ENCODE measurements around the gene AP5S1.

- PRO-cap: no peak
- RAMPAGE, long total RNA, 4 experiments: no peak in any of the 4 experiments
Observed at GRCh38 chr20:3360628-3361032, 46.8 kb downstream of the DNAAF9 start.

DNA sequence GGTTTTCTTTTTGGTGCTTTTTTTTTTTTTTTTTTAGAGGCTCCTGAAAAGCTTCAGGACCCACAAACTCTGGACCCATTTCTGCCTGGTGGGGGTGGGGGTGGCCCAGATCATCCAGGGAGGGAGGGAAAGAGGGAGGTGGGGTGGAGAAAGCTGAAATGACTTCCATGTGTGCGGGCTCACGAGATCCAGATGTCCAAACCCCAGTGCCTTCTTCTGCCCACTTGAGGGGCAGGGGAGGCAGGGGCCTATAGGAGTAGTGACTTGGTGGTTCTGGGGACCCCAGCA is 2.7 kb downstream of the ADAM33 start:
- PRO-cap: no peak
- RAMPAGE, long total RNA, 4 experiments: no peak in any of the 4 experiments

DNA sequence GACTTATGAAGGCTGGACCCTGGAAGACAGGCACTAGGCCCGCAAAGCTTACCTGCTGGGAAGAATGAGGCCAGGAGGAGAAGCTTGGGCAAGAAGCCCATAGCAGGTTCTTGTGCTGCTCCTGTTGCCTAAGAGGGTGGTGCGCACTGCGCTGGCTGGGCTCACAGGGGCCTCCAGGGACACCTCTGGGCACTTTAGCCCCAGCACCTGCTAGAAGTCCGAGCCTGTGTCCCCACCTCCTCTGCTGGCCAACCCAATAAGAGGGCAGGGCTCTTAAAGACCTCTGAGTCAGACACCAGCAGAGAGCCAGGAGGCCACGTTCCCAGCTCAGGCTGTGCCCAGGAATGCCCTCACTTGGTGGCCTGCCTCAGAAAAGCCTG is 5.4 kb downstream of the SIGLEC1 start:
- PRO-cap: no peak
- RAMPAGE, long total RNA, 4 experiments: no peak in any of the 4 experiments

DNA sequence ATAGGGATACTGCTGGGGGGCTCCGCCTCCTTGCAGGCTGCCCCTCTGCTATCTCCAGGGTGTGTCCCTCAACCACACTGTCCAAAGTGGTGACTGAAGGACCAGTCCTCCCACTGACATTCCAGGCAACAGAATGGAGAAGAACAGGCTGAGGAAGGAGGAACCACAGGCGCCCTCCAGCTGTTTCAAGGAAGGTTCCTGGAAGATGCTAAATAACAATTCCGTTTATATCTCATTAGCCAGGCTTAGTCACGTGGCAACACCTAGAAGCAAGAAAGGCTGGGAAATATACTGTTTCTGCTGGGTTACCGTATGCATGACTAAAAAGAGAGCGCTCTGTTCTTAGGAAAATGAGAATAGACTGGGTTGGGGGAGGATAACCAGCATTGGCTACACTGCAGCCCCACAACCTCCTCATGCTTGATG is 4.8 kb upstream of the HSPA12B start:
- PRO-cap: no peak
- RAMPAGE, long total RNA, 4 experiments: no peak in any of the 4 experiments

- PRO-cap: no peak
- RAMPAGE, long total RNA, 4 experiments: no peak in any of the 4 experiments
Observed at GRCh38 chr20:3749639-3750266, 17.3 kb downstream of the HSPA12B start.

GRCh38 chr20:3777435-3778662 is 3.4 kb downstream of the SPEF1 start:
- PRO-cap: unidirectional peak, minus-strand start at chr20:3778062
- RAMPAGE, long total RNA, 4 experiments: no peak in any of the 4 experiments

DNA sequence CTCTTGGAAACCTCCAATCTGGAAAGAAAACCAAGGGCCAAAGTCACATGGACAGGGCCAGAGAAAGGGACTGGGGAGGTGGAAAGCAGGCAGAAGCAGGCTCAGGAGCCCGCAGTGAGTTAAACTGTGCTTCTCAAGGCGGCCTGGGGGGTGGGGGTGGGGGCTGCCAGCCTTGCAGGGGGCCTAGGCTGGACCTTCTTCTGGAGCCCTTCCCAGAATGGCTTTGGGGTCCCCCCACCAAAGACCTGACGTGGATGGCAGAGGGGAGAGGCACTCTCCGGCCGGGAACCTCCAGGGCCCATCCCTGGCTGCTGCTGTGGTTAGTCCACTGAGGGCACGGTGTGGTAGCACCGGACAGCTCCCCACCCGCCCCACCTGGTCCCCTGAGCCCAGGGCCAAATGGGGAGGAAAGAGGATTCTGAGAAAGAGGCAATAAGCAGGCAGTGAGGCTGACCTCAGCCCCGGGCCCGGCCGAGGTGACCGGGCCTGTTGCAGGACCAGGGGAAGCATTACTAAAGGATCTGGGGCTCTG is 2.4 kb downstream of the CENPB start:
- PRO-cap: no peak
- RAMPAGE, long total RNA, 4 experiments: start-site peak on the minus strand in 1 of 4 experiments, centred at position 320 of the sequence, 18 reads per replicate

GRCh38 chr20:3820089-3821183 is at the start of gene AP5S1:
Gene AP5S1 (plus strand): TSS chr20:3820547.
- PRO-cap: bidirectional peak, plus-strand start at chr20:3820277, minus-strand start at chr20:3820174; bidirectional peak, plus-strand start at chr20:3820556, minus-strand start at chr20:3820470; bidirectional peak, plus-strand start at chr20:3820818, minus-strand start at chr20:3820704
- RAMPAGE, long total RNA, 4 experiments: start-site peak on the plus strand in 3 of 4 experiments, at chr20:3820509-3820567 at its widest, 32 to 43 reads per replicate

DNA sequence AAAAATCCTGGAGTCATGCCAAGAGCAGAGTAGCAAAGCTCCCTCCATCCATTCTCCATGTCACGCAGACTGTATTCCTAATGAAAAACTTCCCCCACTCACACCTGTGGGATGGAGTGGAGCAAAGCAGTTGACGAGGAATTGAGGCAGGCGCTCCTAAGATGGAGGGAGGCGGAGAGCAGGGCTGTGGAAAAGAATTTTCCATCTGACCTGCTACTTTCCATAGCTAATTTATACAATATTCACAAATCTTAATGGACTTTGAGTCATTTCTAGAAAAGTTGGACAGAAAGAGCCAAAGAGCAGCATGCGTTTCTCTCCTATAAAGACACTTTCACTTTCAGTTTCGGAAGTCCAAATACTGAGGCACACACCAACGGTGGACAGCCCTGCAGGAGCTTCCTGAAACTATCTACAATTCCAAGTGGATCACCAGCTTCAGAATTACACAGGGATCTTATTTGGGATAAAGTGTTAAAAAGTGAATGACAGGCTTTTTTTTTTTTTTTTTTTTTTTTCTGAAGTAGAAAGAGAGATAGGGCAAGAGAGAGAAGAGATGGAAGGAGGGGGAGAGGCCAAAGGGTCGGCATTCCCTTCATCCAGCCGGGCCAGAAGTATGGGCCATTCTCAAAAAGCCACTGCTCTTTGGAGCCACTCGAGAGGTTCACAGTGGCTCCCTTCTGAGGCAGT is 43.5 kb downstream of the PANK2 start:
- PRO-cap: no peak
- RAMPAGE, long total RNA, 4 experiments: no peak in any of the 4 experiments

GRCh38 chr20:3933260-3933737 is 44.1 kb downstream of the PANK2 start:
- PRO-cap: no peak
- RAMPAGE, long total RNA, 4 experiments: no peak in any of the 4 experiments

DNA sequence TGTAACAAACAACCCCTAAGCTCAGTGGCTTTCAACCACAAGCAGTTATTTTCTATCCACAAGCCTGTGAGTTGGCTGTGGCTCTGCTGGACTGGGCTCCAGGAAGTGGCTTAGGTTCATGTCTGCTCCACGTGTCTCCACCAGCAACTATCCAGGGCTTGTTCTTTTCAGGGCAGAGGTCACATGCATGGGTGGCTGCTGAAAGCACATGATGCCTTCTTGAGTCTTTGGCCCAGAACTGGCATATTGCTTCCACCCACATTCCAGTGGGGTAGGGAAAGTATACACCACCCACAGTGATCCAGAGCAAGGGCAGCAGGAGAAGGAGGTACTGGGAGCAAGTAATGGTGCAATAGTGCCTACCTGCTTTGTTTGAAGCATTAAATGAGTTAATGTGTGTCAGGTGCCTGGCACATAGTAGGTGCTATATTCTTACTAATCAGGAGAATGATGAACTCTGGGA is 25.0 kb upstream of the RNF24 start:
- PRO-cap: no peak
- RAMPAGE, long total RNA, 4 experiments: no peak in any of the 4 experiments

DNA sequence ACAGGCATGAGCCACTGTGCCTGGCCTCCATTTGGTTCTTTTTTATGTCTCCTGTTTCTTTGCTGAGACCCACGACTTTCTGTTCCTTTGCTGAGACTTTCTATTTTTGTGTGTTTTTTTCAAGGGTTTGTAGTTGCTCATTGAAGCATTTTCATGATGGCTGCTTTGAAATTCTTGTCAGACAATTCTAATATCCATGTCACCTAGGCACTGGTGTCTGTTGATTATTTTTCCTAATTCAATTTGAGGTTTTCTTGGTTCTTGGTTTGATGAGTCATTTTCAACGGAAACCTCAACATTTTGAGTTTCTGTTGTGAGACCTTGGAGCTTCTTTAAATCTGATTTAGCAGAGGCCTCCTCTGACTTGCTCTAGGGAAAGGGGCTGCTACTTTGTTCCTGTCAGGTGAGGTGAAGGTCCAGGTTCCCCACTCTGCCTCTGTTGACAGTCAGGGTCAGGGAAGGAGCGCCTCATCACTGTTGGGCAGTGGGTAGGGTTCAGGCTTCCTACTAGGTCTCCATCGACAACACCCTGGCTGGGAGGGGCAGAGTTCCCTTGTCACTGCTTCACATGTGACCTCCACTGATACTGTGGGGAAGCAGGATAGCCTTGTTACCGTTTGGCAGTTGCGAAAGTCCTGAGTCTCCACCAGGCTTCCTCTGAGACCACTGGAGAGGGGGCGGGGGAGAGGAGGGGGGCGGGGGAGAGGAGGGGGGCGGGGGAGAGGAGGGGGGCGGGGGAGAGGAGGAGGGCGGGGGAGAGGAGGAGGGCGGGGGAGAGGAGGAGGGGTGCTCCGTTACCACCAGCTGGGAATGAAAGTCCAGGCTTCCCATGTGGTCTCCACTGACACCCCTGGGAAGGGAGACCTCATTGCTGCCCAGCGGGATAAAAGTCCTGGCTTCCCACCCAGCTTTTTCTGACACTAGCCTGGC is 66.0 kb upstream of the SMOX start:
- PRO-cap: no peak
- RAMPAGE, long total RNA, 4 experiments: no peak in any of the 4 experiments

DNA sequence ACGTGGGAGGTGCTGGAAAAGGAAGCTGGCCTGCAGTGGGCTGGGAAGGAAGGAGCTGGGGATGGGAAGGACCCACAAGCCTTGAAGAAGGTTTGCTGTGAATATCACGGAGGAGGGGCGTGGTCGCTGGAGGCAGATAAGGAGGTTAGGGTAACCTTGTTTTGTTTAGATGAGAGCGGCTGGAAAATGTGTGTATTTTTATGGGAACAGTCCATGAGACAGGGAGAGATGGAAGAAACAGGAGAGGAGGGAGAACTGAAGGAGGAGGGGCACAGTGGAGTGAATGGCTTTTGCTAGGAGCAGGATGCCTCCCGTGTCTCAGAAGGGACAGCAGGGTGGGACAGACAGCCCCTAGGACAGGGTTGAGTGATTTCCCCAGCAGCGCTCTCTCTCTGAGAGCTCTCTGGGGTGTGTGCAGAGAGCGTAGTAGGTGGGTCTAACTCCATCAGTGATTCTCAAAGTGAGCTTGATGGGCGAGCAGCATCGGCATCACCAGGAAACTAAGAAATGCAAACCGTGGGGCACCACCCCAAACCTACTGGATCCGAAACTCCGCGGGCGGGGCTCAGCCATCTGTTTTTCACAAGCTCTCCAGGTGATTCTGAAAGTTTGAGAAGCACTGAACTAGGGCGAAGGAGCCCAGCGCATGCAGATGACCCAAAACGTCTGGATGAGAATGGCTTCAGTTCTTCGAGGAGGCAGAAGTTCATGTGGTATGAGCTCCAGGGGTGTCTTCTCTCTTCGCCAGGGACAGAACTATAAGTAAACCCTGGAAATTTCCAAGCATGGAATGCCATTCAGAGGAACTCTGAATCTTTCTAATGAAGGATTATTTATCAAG is 13.8 kb upstream of the SMOX start:
- PRO-cap: no peak
- RAMPAGE, long total RNA, 4 experiments: no peak in any of the 4 experiments

DNA sequence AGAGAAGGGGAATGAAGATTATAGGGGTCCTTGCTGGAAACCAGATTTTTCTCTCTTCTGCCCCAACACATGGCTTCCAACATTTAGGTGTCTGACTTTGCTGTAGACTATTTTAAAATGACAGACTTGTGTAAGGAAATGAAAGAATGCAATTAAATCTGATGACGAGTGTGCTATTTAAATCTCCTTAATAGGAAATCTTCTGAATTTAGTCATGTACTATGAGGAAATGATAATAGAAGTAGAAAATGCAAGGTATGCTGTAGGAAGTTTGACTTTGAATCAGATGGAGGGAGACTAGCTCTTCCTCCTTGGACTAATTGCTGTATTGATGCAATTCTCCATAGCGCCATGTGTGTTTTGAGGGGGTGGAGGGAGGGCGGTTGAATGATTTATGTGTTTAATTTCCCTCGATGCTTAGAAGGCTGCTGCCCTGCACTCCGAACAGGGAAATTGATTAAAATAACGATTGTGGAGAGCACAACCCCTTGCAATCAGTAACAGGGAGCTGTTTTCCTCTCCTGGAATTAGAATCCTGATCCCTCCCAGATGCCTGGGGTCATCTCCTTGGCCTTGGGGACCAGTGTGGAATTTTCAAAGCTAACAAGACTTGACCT is 179.0 kb upstream of the PRNP start:
- PRO-cap: no peak
- RAMPAGE, long total RNA, 4 experiments: no peak in any of the 4 experiments

DNA sequence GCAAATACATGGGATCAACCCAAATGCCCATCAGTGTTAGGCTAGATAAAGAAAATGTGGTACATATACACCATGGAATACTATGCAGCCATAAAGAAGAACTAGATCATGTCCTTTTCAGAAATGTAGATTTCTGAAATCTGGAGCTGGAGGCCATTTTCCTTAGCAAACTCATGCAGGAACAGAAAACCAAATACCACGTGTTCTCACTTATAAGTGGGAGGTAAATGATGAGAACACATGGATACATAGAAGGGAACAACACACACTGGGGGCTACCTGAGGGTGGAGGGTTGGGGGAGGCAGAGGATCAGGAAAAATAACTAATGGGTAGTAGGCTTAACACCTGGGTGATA is 153.5 kb upstream of the PRNP start:
- PRO-cap: no peak
- RAMPAGE, long total RNA, 4 experiments: no peak in any of the 4 experiments

DNA sequence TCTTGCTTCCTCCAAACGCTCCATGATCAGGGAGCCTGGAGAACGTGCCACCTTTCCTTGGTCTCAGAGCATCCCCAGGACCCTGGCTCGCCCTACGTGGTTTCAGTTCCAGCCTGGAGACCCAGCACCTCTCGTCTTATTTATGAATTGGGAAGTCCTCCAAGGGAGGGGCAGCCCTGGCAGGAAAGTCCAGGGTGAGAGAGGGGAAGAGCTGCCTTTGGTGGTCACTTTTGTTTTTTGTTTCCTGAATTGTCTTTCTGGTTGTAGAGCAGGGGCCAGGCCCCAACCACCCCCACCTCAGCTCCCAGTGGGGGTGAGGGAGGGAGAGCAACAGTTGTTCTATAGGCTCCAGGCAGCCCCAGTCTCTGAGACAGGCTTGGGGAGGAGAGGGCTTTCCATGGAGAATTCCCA is 12.9 kb downstream of the RASSF2 start:
- PRO-cap: no peak
- RAMPAGE, long total RNA, 4 experiments: no peak in any of the 4 experiments

DNA sequence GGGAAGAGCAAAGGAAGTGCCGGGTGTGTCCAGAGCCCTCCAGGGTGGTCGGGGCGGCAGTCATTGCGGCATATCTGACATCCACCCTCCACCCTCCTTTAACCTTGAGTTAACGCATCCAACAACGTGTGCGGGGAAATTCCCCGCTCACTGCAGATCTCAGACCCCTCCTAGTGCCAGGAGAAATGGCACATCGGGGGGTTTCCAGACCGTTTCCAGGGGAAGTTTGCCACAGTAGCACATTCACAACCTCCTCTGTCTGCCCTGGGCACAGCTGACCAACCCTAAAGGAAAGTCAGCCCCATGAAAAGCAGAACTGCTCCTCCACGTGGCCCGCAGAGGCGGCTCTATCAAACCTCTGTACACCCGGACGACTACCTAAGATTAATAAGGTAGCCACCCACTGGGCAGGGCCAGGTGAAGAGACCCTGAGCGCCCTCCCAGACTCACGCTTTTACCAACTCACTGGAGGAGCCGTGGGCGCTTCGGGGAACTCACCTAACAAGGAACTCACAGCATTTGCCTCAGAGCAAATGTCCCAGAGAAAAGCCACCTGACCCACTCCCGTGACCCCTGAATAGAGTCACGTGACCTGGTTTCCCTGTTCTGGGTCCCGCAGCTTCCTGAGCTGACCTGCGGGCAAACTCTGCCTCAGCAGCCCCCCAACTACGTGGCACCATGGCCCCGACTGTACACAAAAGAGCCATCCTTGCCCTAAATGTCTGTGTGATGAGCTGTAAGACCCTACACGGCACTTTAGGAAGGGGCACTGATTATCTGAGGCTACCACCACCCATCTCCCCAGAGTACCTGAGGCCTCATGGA is 8.6 kb downstream of the RASSF2 start:
- PRO-cap: unidirectional peak, minus-strand start at position 257 of the sequence; unidirectional peak, minus-strand start at position 503 of the sequence
- RAMPAGE, long total RNA, 4 experiments: no peak in any of the 4 experiments

GRCh38 chr20:4866898-4867734 is 43.7 kb upstream of the RASSF2 start:
- PRO-cap: no peak
- RAMPAGE, long total RNA, 4 experiments: no peak in any of the 4 experiments

- PRO-cap: no peak
- RAMPAGE, long total RNA, 4 experiments: no peak in any of the 4 experiments
Observed at GRCh38 chr20:4998355-4998667, 3.0 kb downstream of the SLC23A2 start.

DNA sequence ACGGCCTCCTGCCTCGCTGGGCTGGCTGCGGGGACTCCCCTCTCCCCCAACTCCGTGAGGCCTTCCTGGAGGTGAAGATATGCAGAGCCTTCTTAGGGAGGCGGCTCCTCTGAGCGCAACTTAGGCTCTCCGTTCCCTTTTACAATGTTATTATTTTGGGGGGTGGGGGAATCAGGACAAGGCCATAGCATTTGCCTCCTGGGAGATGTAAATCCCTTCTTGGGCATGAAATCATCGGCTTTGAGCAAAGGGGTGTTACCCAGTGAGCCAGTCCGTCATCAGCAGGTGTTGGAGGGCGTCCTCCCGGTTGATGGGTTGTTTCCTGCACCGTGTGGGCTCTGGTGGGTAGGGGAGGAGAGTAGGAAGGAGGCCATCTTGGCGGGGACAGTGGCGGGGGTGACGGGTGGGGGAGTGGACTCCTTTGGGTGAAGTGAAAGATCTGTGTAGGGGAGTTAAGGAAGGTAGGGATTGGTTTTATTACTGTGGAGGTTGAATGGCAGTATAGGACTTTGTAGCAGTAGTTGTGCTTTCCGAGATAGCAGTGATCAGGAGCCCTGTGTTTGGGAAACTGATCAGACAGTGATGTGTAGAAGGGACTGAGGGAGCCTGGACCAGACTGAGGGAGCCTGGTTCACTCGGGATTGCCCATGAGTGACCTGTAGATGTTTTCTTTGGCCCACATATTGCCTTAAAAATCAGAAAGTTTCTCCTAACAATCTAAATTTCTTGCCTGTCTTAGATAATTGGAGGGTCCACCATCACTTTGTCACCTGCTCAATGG is 793 bp downstream of the CDS2 start:
- PRO-cap: bidirectional peak, plus-strand start at position 341 of the sequence, minus-strand start at position 214 of the sequence
- RAMPAGE, long total RNA, 4 experiments: no peak in any of the 4 experiments